CMK (cell line): ENCODE measurements around the genes HSD17B4 and SNCAIP.

- RRBS, result no CpG with 5 or more reads among the region's 2 CpGs
Observed at GRCh38 chr5:118837383-118838279, 150.7 kb downstream of the DTWD2 start.

- RRBS, result no CpG with 5 or more reads among the region's 10 CpGs
Observed at GRCh38 chr5:118923148-118923714, 65.1 kb downstream of the DTWD2 start.

GRCh38 chr5:119071539-119072007, 686 bp downstream of the DMXL1 start:
- RRBS, result 1% methylated on average over 8 of the region's 24 CpGs

- RRBS, result no CpG with 5 or more reads among the region's 3 CpGs
Observed at GRCh38 chr5:119290117-119290582, 65.7 kb upstream of the TNFAIP8 start.

DNA sequence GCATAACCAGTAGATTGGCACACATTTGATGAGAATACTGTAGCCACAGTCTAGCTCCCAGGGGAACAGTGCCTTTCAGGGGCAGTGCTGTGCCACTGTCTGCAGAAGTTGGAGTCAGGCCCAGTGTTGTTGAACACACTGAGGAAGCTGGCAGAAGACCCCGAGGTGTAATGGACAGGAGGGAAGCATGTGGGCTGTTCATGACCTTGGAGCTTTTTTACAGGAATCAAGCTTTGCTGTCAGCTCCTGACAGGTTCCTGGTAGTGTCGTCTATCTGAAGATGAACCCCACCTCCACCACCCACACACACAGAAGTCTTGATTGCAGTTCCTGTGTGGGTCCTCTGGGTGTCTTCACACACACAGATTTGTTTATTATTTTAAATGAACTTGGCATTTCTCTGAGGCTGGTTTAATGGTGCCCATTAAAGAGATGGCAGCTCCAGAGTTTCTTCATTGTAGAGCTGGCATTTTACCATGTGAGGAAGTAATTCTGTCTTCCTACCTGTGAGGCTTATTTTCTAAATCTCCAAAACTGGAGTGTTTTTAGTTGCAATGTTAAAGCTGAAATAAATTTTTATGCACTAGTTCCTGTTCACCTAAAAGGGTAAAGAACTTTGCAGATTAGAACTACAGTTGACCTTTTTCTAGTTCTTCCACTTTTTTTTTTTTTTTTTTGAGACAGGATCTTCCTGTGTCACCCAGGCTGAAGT, 40.2 kb upstream of the TNFAIP8 start:
- RRBS, result no CpG with 5 or more reads among the region's 2 CpGs

- RRBS, result no CpG with 5 or more reads among the region's 12 CpGs
Observed at GRCh38 chr5:119325769-119326917, 29.7 kb upstream of the TNFAIP8 start.

DNA sequence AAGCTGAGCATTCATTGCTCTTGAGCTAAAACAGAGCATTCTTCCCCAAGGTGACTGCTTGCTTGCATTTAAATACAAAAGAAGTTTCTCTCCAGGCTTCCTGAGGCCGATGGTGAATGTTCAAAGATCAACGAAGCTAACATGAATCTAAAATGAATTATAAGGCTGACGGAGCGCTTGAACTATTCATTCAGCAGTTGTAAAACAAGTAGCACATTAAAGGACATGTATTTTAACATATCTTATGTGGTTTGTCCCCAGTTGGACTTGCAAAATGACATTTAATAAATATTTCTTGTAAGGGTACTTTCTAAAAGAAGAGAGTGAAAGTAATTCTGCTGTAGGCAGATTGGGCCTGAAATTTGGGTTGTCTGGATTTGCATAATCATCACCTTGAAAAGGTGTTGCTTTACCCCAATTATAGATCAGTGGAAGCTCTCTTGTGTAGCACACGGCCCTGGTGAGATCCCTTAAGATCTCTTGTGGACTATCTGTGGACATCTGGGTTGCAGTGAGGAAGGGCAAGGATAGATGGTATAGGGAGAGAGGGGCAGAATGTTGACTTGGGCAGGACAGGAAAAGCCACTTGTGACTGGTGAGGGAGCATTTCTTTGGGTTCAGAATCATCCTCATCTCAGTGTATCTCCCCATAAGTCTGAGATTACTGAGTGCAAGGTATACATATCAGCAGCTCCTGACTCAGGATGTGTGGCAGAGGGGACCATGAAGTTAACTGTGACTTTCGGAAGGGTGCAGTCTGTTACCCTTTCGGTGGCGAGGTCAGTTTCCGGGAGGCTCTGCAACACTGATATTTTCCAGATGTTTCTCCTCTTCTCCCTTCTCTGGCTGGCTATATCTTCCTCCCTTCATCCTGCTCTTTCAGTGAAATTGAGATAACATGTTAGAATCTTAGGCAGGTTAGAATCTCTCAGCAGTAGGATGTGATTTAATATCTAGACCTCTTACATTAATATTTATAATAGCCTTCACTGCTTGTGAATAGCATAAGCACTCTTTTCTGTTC, 2.0 kb upstream of the TNFAIP8 start:
- RRBS, result no CpG with 5 or more reads among the region's 9 CpGs

DNA sequence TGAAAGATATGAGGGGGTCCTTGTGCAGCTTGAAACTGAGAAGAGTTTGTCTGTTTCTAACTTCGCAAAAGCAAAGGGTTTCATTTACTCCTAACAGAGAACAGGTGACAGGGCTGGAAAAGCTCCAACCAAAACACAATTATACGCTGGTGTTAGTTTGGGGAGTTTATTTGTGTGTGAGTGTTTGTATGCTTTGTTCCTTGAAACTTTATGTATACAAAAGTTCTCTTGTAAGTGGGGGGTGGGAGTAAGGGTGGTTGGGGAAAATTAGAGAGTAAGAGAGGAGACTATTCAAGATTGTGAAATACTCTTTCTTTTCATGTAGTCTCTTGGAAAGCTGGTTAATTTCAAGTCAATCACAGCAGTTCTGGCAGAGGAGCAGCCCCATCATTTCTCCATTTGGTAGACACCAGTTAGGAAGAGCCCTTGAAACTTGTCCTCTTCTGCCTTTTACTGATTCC, 879 bp downstream of the TNFAIP8 start:
- RRBS, result no CpG with 5 or more reads among the region's 2 CpGs

GRCh38 chr5:119452096-119453611, at the start of gene HSD17B4:
Gene HSD17B4, plus strand, starts transcription at chr5:119452497.
- RRBS, result 1% methylated on average over 16 of the region's 62 CpGs

GRCh38 chr5:120457759-120458701, 6.1 kb upstream of the PRR16 start:
- RRBS, result no CpG with 5 or more reads among the region's 24 CpGs

GRCh38 chr5:120916350-120916845, 452.3 kb downstream of the PRR16 start:
- RRBS, result no CpG with 5 or more reads among the region's 1 CpG

GRCh38 chr5:122163622-122164473, 3.9 kb downstream of the ENSG00000250803 start:
- RRBS, result no CpG with 5 or more reads among the region's 3 CpGs

DNA sequence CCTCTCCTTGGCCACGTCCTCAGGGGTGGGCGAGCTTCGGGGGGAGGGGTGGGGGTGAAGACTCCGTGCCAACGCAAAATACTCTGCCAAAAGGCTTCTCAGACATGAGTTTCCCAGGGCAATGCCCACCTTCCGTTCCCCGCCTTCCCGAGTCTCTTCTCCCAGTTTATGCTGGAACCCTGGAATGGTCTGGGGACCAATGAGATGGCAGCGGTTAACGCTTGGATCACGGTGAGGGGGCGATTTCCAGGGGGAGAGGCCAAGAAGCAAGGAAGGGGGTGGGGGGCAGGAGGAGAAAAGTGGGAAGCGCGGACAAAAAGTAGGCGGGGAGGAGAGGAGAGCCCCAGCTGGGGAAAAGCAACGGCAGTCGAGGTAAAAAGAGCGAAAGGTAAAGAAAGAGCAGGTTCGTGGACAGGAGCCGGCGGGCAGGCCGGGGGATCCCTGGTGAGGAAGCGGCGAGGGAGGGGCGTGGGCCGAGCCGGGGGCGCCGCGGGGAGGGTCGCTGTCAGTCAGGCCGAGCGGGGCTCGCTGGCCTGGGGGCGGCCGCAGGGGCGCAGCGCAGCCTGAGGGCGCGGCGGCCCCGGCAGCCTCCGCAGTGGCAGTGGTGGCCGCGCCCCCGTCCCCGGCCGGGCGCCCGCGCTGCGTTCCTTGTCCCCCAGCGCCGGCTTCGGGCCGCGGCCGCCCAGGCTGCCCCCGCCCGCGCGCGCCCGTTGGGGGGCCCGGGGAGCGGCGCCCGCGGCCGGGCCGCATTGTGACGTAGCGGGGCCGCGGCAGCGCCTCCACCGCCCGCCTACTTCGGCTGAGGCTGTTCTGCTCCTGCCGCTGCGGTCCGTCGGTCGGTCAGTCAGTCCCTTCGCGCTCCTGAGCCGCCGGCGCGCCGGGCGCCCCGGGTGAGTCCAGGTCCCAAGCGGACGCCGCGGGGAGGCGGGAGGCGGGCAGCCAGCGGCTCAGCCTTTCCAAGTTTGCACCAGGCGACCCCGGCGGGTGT, at the start of gene SNCAIP:
SNCAIP (plus strand) TSS at position 843 of the 988 bp plus-strand sequence.
- RRBS, result 2% methylated on average over 45 of the region's 103 CpGs

DNA sequence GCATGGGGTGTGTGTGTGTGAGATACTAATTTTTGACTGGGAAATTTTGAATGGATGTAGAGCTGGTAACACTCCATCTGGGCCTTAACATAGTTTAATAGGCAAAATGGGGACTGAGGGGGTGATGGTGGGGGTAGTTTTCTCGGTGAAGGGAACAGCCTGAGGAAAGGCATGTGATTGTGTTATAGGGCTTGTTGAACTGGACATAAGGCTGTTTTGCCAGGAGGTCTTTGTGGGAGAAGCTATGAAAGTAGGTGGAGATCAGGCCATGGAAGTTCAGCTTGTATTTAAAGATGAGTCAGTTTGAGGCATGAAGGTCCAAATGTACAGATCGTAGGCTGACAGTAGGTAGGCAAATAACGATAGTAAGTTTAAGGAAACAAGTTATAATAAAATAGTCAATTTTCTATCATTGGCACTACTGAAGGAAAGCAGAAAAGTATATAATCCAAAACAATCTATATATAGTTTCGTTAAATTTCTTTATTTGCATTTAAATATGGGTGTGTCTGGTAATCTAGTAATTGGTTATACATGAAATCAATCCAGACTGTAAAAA, 2.7 kb downstream of the CSNK1G3 start:
- RRBS, result no CpG with 5 or more reads among the region's 4 CpGs

GRCh38 chr5:124263619-124264440, 482.6 kb downstream of the ZNF608 start:
- RRBS, result no CpG with 5 or more reads among the region's 5 CpGs

- RRBS, result 7% methylated on average over 22 of the region's 54 CpGs
Observed at GRCh38 chr5:124651131-124652390, 94.9 kb downstream of the ZNF608 start.

GRCh38 chr5:124677478-124677742, 69.0 kb downstream of the ZNF608 start:
- RRBS, result no CpG with 5 or more reads among the region's 4 CpGs

- RRBS, result no CpG with 5 or more reads among the region's 15 CpGs
Observed at GRCh38 chr5:124706653-124707459, 39.6 kb downstream of the ZNF608 start.

DNA sequence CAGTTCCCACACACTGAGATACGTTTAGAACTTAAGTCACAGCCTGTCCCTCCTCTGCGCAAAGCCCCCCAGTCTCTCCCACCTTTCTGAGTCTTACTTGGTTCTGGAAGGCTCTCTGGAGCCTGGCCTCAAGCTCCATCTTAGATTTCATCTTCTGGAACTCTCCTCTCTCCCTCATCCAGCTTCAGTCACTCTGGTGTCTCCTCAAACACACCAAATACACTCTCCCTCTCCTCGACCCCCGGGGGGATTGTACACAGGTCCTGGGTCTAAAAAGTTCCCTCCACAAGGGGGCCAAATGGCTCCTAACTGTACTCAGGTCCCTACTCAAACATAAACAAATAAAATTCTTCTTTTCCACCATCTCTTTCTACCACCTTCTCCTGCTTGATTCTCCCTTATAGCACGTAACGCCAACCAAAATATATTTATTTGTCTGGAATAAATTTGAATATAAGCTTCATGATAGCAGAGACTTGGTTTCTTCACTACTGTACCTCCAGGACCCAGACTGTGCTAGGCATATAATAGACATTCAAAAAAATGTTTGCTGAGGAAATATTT, 21.5 kb downstream of the ZNF608 start:
- RRBS, result no CpG with 5 or more reads among the region's 6 CpGs

- RRBS, result 91% methylated on average over 8 of the region's 25 CpGs
Observed at GRCh38 chr5:124735114-124735888, 11.1 kb downstream of the ZNF608 start.